ENCODE measurements around a stretch of chr16.

DNA sequence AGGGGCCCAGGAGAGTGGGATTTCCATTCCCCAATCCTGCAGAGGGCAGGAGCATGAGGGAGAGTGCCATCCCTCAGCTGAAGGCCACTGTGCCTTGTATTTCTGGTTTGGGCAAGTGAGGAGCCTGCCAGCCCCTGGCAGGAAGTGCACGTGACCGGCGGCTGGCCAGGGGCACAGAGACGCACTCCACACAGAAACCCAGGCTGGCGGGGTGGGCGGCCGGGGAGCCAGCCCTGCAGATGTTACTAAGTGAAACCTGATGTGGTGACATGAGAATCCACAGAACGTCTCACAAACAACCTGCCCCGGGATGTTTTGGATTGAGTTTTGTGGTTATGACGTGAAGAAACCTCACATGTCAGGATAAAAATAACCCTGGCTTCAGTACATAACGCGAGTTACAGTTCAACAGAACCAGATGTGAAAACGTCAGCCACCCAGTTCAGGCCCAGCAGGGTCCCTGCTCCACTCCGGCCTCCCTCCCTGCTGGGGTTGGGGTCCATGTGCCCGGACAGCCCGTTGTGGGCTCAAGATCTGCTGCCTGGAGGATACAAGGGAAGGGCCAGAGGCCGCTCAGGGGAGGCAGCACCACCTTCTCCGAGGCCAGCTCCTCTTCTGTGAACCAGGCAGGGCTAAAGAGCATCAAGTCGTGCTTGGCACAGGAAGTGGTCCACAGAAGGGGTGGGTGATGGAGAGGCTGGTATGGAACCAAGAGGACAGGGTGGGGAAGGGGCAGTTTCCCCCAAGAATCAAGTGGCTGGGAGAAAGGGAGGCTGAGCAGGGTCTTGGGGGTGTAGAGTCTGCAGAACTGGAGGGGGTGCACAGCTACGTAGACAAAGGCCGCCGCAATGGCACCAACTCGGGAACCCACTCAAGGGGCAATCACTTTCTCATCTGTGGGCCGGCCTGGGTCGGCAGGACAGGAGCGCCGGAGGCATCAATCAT lies 51.9 kb upstream of the MTSS2 start:
- RRBS = 41% methylated on average over 9 of the region's 27 CpGs

DNA sequence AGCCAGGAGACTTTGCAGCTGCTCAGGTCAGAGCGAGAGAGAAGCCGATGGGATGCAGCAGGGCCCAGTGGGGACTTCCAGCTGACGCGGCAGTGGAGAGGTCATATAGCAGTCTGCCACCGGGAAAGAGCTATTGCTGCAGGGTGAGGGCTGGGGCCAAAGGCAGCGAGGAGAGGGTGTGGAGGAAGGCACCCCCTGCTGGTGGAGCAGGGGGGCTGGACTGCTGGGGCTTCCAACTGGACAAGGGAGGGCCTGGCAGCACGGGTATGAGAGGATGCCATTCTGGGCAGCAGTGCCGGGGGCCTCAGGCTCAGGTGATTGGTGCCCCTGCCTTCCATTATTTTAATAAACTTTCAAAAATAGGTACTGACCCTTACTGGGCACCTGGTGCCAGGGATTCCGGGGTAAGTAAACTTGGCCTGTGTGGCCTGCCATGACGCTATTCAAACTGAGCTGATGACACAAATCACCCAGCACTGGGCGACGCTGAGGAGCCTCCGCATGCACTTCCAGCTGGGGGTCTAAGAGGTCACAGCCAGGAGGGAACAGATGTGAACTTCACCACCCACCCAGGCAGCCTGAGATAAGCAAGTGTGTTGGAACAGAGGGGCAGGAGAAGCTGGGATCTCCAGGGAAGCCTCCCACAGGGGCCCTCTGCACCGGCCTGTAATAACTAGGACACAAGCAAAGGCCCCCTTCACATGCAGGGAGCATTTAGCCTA lies 52.7 kb upstream of the MTSS2 start:
- RRBS = 97% methylated on average over 2 of the region's 14 CpGs

GRCh38 chr16:70741087-70741810 lies 55.4 kb upstream of the MTSS2 start:
- RRBS = no CpG with 5 or more reads among the region's 13 CpGs

DNA sequence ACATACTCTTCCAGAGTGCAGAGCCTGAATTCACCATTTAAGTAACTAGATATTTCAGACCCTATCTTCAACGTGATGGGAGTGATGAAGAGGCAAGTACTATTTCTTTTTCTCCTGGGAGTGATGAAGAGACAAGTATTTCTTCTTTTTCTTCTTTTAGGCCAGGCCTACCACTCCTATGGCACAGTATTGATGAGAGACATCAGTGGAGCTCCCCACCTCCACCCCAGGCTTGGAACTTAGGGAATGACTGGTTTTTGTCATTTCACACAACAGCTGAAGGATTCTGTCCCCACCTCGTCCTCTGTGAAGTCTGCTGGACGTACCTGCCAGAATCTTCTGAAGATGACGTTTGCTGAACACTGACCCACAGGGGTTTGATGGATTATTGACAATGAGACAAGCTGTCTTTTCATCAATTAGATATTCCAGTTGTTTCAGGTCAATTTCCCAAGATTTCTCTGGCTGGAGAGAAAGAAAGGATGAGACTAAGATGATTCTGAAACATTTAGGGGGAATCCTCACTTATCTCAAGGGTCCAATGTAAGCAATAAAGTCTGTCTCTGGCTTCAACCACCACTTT lies 4.9 kb downstream of the TAT start:
- RRBS = no CpG with 5 or more reads among the region's 4 CpGs

DNA sequence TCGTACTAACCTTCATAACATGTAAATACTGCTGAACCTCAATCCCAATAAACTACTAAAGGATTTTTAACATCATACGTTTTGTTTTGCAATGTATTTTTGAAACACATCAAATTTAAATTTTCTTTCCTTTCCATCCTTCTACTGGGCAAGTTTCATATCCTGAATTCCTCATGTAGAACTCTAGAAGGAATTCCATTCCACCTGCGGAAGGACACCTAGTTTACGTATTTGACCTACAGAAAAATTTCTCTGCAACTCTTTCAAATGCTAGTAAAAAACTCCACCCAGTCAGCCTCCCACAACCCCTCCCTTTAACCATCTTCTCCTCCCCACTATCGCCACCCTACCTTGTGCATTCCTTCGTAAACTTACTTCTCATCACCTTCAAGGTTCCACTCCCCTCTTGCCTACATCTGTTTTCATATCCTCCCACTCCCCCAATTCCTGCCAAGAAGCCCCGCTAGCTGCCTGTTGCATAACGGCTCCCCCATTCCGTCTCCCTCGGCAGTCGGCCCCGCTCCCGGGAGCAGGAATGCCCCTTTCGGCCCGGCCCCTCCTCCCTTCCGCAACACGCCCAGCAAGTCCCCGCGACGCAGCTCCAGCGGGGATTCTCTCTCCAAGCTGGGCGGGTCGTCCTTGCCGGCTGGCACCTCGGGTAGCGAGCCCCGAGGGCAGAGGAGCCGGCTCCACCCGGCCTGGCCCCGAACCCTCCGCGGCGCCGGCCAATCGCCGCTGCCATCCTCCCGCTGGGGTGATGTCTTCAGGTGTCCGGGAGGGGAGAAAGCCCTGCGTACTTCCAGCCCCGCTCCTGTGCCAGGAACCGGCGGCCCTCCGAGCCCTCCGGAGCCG lies 1.7 kb downstream of the PHLPP2 start:
- RRBS = under 1% methylated on average over 18 of the region's 45 CpGs

GRCh38 chr16:71807918-71808579 lies 585 bp downstream of the AP1G1 start:
- RRBS = 2% methylated on average over 18 of the region's 43 CpGs

DNA sequence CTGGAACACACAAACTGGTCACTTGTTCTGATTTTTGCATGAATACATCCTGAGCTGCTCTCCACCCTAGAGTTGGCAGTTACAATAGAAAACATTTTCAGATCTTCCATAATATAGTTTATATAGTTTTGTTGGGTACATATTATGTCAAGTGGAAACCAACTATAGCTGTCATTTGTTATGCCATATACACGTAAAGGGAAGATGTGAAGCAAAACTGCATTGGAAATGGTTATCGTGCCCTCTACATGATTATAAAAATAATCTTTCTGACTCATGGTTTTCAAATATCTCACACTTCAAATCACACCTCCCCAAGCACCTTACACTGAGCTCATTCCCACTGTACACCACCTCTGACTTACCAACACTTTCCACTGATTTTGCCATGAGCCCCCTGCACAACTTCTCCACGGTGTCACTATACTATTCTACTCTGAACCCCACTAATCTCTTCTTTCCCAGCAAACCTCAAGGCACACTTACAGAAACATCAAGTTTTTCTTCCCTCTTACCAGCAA lies 18.9 kb downstream of the ZNF821 start:
- RRBS = no CpG with 5 or more reads among the region's 3 CpGs

- RRBS = no CpG with 5 or more reads among the region's 4 CpGs
Measured at GRCh38 chr16:71938402-71939013, 43.2 kb downstream of the IST1 start.

- RRBS = no CpG with 5 or more reads among the region's 4 CpGs
Measured at GRCh38 chr16:72042831-72043443, 11.4 kb upstream of the HP start.

DNA sequence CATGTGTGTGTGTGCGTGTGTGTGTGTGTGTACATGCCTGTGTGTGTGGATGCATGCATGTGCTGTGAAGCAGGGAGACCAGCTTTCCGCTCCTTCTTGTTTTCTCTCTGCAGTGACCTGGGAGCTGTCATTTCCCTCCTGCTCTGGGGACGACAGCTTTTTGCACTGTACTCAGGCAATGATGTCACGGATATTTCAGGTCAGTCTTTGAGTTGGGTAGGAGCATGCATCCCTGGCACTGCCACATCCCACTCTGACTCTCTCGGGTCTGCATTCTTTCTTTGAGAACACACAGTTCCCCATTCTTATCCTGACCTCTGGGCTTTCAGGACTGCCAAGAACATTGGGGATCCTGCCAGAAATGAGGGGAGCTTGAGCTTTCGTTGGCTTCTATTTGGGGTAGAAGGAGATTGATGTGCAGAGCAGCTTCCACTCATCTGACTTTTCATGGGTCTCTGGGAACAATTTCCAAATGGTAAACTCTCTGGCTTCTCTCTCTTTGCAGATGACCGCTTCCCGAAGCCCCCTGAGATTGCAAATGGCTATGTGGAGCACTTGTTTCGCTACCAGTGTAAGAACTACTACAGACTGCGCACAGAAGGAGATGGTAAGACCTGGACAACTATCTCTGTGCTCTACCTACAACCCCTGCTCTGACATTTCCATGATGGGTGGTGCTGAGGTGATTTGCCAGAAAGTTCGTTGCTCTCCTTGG lies 10.9 kb downstream of the HPR start:
- RRBS = no CpG with 5 or more reads among the region's 11 CpGs

DNA sequence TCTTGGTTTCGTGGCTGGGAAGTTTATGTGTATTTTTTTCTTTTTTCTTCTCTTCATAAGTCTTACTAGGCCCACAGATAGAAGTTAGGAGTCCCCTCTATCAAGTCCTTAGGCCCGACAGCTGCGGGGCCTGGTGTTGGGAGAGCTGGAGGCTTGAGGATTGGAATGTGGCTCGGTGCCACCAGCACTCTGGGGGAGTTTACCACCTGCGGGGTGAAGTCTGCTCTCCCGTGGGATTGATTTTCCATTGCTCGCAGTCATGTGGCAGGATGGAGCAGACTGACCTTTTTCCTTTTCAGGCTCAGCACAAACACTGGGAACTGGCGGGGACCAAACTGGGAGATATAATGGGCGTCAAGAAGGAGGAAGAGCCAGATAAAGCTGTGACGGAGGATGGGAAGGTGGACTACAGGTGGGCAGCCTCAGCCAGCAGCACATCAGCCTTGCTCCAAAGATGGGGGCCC lies 7.6 kb downstream of the DHX38 start:
- RRBS = no CpG with 5 or more reads among the region's 10 CpGs

DNA sequence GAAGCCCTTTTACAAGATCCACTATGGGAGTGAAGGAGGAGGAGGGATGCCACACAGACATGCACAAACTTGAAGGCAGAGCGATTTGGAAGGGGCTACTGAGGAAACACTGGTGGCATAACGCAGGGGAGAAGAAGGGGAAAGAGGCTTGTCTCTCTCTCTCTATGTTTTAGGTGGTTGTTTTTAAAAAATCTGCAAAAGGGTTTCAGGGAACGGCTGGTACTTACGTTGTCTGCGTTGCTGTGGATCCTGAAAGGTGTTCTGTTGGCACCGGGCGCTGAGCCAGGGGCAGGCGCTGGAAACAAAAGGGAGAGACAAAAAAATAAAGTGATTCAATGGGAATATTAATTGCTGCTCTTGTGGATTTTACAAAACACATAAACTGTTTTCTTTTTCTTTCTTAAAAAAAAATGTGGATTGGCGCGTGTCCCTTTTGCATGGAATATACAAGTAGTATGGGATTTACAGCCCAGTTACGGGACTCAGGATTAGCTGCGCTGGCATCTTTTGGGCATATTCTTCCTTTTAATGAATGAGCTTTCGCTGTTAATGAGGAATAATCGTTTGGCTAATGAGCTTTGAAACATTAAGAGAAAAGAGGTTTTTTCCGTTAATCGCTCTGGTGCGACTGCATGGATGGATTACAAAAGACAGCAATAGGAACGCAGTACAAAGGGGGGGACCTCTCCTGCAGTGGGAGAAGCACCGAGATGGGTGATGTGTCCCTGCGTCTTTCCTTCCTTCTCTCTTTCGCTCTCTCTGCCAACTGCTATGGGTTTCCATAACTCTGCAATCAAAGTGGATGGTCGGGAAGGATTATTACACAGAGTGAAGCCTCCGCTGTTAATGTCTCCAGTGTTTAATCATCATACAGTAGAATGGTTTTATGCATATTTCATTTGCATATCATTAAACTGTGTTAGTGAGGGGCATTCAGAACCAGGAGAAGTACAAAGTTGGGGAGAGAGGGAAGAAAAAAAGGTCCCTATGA lies 255.5 kb upstream of the PMFBP1 start:
- RRBS = no CpG with 5 or more reads among the region's 23 CpGs

DNA sequence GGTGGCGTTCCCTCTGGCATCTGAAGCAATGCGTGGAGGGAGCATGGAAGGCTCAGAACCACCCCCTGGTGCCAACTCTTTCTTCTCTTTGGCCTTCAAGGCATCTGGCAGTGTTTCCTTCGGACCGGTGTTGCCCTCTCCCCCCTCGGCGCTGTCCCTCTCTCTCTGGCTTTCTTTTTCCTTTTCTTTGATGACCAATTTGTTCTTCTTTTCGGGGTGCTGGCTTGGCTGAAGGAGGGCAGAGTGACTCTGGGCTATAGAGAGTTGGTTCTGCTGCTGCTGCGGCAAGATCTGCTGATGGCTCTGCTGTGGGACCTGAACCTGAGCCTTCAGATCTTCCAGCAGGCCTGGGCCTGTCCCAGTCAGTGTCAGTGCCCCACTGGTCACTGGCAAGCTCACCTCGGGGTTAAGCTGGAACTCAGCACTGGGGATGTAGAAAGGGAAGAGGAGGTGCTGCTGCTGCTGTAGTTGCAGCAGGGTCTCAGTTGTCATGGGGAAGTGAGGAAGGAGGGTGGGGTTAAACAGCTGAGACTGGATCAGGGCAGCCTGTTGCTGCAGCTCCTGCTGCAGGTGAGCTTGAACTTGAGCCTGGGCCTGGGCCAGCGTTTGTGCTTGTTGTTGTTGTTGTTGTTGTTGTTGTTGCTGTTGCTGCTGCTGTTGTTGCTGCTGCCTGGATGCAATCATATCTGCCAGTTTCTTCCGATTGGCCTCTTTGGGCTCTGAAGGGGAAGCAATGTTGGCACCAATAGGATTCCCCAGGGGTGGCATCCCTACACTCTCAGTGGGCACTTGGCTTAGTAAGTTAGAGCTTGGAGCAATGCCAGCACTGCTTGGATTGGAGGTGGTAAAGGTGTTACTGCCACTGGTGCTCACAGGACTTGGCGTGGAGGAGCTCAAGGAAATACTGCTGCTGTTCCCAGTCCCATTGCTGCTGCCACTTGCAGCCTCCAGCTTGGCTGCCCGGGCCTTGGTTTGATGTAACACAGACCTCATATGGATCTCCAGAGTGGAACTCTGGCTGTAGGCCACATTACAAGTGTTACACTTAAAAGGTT lies 250.8 kb downstream of the ZFHX3 start:
- RRBS = no CpG with 5 or more reads among the region's 13 CpGs

- RRBS = no CpG with 5 or more reads among the region's 22 CpGs
Measured at GRCh38 chr16:72858551-72859547, 189.1 kb downstream of the ZFHX3 start.

GRCh38 chr16:72999892-73001074 lies 47.6 kb downstream of the ZFHX3 start:
- RRBS = 95% methylated on average over 4 of the region's 26 CpGs

DNA sequence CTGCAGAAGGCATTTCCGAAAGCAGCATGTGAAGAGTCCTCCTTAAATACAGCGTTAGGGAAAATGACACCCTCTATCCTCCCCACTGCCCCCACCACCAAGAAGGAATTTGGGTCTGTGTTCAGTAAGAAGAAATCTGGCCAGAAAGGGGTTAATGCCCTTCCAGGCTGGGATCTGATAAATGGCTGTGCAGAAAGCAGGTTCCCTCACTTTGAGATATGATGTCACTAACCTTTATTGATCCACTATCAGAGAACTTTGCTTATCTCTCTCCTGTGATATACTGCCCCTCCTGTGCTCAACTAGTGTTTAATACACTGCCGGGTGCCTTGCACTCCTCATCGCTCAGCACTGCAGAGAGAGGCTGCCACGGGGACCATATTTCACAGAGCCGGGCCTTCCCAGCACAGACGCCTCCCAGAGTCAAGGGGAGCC lies 20.3 kb downstream of the ZFHX3 start:
- RRBS = 95% methylated on average over 4 of the region's 7 CpGs

- RRBS = no CpG with 5 or more reads among the region's 7 CpGs
Measured at GRCh38 chr16:73060058-73060791, 12.3 kb upstream of the ZFHX3 start.

GRCh38 chr16:73062879-73063649 lies 15.1 kb upstream of the ZFHX3 start:
- RRBS = 20% methylated on average over 23 of the region's 48 CpGs

- RRBS = no CpG with 5 or more reads among the region's 9 CpGs
Measured at GRCh38 chr16:74479972-74480638, 58.8 kb upstream of the CLEC18B start.

DNA sequence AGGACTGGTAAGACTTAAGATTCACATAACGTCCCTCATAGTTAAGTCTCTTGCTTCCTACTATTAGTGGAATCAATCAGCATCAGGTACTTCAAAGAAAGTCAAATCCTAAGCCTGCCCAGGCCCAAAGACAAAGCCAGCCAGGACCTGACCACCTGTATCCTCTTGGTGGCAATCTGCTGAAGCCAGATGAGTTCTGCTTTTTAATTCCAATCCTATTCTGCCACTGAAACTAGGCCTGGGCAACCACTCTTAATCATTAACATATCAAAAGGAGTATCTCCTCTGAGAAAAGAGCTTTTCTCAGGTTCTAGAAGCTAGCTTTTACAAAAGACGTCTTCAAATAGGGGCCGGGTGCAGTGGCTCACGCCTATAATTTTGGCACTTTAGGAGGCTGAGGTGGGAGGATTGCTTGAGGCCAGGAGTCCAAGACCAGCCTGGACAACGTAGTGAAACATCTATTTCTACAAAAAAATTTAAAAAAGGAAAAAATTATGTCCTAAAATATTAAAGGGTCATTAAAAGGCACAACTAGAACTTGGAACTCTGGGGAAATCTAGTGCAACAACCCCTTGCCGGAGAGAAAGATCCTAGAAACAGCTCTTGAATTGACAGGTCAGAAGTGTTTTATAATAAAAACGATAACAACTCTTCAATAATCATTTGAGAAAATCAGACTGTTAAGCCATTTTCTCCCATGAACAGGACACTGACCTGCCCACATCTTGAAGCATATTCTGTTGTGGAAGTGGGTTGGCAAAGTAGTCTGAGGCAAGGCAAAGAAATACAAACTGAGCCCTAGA lies 15.3 kb upstream of the GLG1 start:
- RRBS = no CpG with 5 or more reads among the region's 7 CpGs